Tibial artery (tissue), 1 donor: Measurements from ENCODE around the genes TRIM42 and RASA2.

DNA sequence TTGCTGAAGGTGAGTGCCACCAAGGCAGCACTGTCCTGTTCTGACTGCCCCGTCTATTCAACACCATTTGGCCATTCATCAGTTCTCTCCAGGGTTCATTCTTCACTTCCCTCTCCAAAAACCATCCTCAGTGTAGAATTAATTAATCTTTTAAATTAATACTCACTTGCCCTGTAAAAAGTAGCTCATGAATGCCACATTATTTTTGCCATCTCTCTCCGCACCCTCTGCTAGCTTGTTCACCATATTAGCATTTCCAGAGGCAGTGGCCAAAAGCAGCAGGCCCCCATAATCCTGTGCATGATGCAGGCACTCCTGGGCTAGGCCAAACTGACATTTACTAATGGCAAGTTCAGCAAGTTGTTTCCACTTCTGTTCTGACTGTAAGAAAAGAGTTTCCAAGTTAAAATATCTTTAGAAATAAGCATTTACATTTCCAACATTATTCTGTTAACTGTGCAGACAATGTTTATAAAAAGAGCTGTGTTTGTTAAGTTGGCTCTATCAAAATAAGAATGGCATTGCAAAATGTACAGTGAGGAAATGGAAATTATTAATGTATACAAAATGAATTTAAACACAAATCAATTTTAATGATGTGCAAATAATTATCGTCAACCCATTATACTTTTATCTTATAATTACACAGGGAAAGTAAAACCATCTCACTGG lies 17.2 kb downstream of the MRPS22 start:
- PRO-cap = no peak

GRCh38 chr3:139366520-139367037 lies 22.8 kb downstream of the MRPS22 start:
- PRO-cap = no peak

- PRO-cap = no peak
Observed at GRCh38 chr3:139491268-139491721, 15.0 kb upstream of the RBP2 start.

DNA sequence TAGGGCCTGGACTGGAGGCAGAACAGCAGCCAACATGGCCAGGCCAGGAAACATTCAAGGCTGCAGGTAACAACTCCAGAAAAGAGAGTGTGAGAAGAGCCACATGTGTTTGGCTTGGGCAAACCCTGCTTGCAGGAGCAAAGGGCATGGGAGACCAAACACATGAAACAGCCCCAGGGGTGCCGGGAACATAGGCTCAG lies 99.2 kb upstream of the CLSTN2 start:
- PRO-cap = no peak

DNA sequence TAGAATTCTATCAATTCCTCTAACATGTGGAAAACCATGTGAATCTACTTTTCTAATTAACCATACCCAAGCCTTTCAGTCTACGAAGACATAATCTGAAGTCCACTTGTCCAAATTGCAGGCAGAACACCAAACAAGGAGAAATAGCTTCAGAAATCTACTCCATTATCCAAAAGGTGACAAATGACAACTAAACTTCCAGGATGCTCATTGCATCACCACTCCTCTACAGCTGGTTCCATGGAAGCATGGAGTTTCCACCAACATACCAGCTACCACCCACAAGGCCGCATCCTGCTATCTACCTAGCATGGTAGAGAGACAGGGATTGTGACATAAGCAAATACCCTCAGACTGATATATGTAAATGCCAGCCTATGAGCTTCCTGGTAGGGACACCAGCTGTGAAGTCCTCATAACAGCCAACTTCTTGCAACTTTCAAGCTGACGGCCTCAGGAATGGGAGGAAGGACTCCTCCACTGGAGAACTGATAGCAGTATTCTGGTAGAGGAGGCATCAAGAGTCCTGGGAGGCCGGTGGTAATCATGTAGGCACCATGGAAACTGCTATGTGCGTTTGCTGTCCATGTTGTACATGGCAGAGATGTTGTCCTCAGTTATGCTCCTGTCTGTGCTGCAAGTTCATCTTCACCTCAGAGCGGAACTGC lies at the start of gene TRIM42:
TRIM42 (plus strand) TSS at position 392 of the 668 bp plus-strand sequence.
- PRO-cap = no peak

GRCh38 chr3:141116015-141116299 lies 64.8 kb downstream of the SPSB4 start:
- PRO-cap = unidirectional peak, plus-strand start at chr3:141116152

GRCh38 chr3:141311648-141312302 lies 56.5 kb upstream of the ZBTB38 start:
- PRO-cap = bidirectional peak, plus-strand start at chr3:141311875, minus-strand start at chr3:141311707

- PRO-cap = no peak
Observed at GRCh38 chr3:141312736-141313368, 55.5 kb upstream of the ZBTB38 start.

GRCh38 chr3:141366282-141367002 lies 1.9 kb upstream of the ZBTB38 start:
- PRO-cap = no peak

DNA sequence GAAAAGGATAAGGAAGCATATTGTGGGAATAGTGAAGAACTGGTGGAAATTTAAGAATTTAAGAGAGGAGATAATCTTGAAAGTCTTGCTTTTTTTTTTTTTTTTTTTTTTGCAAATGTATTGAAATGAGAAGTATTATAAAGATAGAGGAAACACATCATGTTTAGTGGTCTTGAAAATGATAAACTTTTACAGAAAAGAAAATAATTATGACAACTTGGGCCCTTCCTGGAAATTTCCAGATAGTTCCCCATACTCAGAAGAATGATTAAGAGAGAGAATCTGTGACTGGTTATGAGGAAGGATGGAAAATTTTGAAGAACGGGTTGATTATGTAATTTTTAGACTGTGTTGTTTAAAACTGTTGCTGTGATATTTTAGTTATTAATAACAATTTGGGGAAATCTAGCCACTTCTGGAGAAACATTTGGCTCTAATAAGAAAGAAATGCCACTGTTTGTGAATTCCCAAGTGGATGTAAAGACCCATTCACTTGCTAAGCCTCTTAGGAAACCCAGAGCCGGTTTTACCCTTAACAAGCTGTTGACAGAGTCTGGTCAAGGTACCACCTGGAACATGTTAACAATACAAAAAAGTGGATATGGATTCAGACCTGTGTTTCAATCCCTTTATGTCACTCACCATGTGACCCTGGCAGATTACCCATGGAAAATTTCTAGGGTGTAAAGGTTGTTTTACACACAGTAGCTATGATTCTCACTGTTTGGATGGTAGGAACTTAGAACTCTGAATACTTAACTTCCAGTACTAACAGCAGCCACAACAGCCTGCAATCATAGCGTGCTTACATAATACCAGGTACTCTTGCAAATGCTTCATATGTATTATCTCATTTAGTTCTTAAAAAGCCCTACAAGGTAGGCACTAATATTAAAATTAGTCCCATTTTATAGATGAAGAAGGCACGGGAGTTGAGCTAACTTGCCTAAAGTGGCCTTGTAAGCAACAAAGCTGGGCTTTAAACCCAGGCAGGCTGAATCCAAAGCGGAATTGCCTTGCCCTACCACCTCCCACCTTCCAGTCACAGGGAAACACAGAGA lies 31.9 kb downstream of the ZBTB38 start:
- PRO-cap = no peak

- PRO-cap = unidirectional peak, minus-strand start at chr3:141456429
Observed at GRCh38 chr3:141456258-141456851, 30.5 kb upstream of the RASA2 start.

- PRO-cap = bidirectional peak, plus-strand start at chr3:141487041, minus-strand start at chr3:141486859
Observed at GRCh38 chr3:141486612-141487477, at the start of gene RASA2. Gene RASA2, plus strand, starts transcription at chr3:141487027.

DNA sequence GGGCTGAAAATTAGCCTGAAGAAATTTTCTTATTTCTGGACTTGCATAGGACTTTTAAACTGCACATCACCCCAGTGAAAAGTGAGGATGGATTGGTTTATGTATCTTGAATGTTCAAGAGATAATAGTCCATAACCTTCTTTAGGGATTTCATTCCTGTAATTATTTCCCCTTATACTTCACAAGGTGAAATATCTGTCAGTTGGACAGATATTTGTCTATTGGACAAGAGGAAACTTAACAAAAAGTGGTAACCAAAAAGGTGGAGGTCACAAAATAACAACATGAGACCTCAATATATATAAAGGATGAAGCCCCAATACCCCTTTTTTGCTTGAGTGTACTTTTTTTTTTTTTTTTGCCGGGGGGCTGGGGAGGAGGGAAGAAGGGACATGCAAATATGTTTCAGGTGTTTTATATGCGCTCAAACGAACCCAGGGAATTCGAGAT lies 2.8 kb downstream of the RASA2 start:
- PRO-cap = no peak

DNA sequence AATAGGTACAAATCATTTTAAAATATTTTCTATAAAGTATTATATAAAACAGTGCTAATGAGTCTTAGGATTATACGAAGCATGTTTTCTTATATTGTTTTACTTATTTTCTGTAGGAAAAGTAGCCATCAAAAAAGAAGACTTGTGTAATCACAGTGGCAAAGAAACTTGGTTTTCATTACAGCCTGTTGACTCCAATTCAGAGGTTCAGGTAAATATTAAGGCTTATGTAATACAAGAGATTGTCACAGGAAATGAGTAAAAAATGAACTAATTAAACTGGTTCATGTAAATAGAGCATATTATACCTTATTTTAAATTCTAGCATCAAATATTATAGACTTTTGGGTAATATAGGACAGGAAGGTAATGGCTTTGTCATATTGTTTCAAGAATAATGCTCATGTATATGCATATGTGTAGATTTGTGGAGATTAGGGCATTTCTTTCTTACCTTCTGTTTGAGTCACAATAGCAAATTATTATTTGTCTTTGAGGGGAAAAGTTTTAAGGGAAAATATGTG lies 42.8 kb downstream of the RASA2 start:
- PRO-cap = no peak

GRCh38 chr3:141795892-141796211 lies 32.6 kb downstream of the GRK7 start:
- PRO-cap = no peak

GRCh38 chr3:141840669-141841369 lies 35.6 kb upstream of the ATP1B3 start:
- PRO-cap = no peak

GRCh38 chr3:141853194-141853574 lies 23.3 kb upstream of the ATP1B3 start:
- PRO-cap = no peak

GRCh38 chr3:142014915-142015813 lies 134.2 kb downstream of the TFDP2 start:
- PRO-cap = no peak

DNA sequence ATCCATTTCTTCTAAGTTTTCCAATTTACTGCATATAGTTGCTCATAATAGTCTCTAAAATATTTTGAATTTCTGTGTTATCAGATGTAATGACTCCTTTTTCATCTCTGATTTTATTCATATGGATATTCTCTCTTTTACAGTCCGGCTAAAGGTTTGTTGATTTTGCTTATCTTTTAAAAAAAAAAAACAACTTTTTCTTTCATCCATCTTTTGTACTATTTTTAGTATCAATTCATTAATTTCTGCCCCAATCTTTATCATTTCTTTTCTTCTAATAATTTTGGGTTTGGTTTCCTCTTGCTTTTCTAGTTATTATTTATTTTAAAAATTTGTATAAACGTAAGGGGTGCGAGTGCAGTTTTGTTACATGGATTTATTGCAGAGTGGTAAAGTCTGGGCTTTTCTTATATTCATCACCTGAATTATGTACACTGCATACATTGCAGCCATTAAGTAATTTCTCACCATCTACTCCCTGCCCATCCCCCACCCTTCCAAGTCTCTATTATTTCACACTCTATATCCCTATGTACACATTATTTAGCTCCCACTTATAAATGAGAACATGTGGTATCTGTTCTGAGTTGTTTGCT lies 102.1 kb upstream of the GK5 start:
- PRO-cap = no peak

DNA sequence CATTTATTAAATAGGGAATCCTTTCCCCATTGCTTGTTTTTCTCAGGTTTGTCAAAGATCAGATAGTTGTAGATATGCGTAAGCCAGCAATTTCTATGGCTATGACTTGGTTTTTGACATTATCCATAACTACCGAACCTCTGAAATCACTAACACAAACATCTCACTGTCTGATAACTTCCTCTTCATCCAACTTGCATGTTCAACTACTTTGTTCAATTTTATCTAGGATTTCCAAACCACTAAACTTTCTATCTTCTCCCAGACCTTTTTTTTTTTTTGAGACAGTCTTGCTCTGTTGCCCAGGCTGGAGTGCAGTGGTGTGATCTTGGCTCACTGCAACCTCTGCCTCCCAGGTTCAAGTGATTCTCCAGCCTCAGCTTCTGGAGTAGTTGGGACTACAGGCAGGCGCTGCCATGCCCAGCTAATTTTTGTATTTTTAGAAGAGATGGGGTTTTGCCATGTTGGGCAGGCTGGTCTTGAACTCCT lies 54.2 kb downstream of the XRN1 start:
- PRO-cap = no peak